Penis (tissue), 1 donor: ENCODE data around the genes LINGO4, FLG2, CRNN, LCE3D, LCE3C and LCE2A.

- PRO-cap, result no peak
These were observed 740 bp downstream of the PSMB4 start for GRCh38 chr1:151400234-151400391.

DNA sequence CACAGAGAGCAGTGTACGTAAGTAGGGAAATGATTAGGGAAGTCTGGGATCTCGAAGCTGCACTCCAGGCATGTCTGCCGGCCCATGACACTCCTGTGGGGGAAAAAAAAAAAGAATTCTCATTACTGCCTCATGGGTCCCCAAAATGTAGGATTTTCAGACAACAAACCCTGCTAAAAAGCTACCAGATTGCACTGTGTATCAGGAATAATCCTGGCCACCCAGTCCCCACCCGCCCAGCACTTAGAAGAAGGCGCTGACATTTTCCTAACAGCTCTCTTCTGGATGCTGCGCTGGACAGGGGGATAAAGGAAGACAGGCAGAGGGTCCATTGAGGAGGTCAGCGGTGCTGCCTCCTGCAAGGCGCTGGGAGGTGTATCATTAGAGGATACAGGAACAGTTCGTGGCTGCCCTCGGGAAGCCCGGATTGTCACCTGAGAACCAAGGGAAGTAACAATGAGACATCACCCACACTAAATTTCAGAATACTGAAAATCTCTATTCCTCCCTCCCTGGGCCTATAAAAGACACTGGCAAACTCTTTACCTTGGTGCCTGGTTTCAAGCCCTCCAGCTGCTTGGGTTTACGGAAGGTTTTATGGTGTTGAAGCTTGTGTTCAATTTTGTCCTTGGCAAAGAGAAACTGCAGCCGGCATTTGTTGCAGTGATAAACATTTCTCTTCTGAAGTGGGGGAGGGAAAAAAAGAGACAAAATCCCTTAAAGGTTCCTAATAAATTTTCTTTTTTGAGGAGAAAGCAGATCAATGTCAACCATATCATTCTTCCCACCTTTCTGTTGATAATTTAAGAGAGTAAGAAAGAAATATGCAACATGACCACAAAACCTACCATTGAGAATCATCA lies 9.0 kb downstream of the PSMB4 start:
- PRO-cap, result no peak

DNA sequence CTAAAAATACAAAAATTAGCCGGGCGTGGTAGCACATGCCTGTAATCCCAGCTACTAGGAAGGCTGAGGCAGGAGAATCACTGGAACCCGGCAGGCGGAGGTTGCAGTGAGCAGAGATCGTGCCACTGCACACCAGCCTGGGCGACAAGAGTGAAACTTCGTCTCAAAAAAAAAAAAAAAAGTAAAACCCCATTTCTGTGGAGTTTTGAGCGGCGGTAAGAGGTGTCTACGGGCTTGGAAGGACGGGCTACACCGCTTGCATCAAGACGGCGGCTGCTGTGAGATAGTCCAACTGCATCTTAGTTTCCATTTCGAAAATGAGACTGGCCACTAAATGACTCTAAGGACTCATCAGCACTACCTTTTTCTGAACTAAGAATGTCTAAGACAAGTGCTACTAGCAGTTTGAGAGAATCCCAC lies 1.5 kb downstream of the POGZ start:
- PRO-cap, result no peak

DNA sequence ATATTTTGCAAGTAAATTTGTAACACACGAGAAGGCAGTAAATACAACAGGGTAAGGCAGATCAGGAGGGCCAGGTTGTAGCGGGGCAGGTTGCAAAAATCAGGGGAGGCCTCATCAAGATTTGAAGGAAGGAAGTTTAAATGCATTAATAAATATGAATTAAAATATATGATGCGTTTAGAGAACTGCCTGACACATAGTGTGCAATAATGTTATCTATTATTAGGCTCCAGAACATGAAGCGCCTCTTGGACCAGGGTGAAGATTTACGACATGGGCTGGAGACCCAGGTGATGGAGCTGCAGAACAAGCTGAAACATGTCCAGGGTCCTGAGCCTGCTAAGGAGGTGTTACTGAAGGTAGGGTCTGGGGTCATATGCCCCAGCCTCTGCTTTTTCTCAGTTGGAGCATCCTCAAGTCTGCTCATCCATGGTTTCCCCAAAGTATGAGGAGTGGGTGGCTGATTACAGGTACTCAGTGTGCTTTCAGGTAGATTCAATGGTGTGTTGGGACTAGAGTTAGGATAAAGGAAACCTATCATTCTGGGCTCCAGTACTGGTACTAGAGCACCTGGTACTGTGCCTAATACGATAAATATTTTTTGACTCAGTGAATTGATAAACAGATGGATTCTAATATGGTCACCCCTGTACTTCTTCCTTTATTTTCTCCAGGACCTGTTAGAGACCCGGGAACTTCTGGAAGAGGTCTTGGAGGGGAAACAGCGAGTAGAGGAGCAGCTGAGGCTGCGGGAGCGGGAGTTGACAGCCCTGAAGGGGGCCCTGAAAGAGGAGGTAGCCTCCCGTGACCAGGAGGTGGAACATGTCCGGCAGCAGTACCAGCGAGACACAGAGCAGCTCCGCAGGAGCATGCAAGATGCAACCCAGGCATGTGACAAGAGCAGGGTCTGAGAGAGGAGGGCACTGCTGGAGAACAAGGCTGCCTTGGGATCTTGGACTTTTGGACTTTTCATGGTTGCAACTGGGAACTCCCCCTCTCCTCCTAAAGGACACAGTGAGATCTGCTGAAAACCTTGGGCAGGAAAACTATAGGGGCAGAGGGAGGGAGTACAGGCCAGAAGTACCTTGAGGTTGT lies 13.2 kb downstream of the CGN start:
- PRO-cap, result no peak

GRCh38 chr1:151566011-151566291 lies 25.8 kb downstream of the TUFT1 start:
- PRO-cap, result no peak

- PRO-cap, result no peak
These were observed 26.2 kb upstream of the SNX27 start for GRCh38 chr1:151585608-151586133.

GRCh38 chr1:151612664-151613228 lies 896 bp downstream of the SNX27 start:
- PRO-cap, result bidirectional peak, plus-strand start at chr1:151612839, minus-strand start at chr1:151612901

GRCh38 chr1:151613229-151613906 lies 1.5 kb downstream of the SNX27 start:
- PRO-cap, result no peak

DNA sequence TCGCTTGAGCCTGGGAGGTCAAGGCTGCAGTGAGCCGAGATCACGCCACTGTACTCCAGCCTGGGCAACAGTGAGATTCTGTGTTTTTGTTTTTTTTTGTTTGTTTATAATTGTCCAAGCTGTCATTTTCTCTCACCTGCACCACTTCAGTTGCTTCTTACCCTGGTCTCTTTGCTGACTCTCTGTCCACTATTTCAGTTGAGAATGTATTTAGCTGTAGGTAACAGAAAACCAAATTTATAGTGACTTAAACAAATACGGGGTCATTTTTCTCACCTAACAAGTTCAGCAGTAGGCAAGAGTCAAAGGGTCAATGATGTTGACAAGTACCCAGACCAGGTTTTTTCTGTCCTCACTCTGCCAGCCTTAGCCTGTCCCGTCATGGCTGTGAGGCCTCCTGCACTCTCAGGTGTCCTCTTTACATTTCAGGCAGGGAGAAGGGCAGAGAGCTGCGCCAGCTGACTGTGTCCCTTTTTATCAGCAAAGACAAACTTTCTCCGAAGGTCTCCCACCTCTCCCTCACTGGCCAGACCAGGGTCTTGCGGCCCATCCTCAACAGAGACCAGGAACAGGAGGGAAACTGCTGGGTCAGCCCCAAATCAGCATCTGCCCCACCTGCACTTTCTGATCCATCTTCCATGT lies 11.8 kb downstream of the RIIAD1 start:
- PRO-cap, result no peak

- PRO-cap, result bidirectional peak, plus-strand start at chr1:151763060, minus-strand start at chr1:151763029
These were observed 529 bp downstream of the MRPL9 start for GRCh38 chr1:151762642-151763292.

GRCh38 chr1:151805196-151805686 lies at the start of gene LINGO4:
Gene LINGO4 (minus strand): TSS chr1:151805419.
- PRO-cap, result no peak

DNA sequence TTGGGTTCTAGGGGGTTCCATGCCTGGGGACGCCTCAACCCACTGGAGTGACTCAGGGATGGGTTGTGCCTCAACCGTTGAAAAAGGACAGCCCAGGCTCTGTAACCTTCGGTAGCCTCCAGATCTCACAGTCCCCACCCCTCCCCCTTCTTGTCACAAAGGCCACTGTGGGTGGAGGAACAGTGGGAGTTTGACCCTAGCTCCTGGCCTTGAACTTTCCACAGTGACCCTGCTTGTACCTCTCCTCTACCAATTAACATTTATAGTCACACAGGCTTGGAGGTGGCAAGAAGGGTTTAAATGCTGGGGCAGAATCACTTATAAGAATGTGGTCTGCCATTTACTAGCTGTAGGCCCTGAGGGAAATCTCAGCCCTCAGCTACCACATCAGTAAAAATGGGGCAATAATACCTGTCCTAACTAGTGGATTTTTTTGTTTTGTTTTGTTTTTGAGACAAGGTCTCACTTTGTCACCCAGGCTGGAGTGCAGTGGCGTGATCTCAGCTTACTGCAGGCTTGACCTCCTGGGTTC lies 2.8 kb upstream of the RORC start:
- PRO-cap, result no peak

DNA sequence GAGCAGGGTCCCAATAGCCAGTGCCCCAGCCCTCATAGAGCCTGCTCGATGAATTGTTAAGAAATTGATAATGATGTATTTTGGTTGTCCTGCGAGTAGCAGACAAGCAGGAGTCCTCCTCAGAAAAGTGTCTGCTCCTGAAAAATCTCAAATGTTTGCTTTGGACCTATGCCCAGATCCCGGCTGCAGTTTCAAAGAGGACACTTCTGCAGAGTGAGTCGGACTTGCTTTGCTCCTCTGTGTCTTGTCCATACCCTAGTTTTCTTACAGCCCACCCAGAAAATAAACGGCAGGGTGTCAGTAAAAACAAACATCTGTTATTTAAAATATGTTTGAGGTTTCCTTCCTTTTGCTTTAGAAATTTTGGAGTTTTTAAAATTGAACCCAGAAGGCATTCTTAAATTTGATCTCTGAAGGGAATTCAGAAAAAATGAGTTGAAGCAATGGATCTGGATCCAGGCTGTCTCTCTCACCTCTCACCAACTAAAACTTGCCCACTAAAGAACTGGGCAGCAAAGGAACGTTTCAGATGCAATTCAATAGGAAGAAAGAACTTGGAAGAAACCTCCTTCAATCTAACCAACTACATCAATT lies 2.7 kb downstream of the S100A10 start:
- PRO-cap, result bidirectional peak, plus-strand start at position 203 of the sequence, minus-strand start at position 182 of the sequence

DNA sequence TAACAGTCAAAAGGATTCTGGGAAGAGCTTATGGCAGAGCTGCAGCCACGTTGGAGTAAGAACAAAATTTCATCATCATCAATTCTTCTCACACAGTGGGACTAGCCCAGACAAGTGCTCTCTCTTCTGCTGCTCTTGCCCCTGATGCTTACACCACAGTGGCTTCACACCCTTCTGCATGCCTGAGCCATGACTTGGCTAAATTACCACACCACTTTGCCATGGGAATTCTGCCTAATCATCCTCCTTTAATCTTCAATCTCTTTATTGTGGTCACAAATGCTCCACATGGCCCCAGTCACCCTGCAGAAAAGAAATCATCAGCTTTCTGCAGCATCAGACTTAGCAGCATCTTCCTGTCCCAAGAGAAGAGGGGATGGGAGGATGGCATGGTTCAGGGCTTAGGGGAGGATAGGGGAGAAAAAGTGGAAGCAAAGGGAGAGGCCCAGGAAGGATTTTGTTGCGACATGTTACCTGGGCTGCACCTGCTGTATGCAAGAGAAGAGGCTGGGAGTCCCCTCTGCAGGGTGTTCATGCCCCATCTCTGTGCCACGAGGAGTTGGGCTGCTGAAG lies 8.9 kb upstream of the RPTN start:
- PRO-cap, result no peak

GRCh38 chr1:152189750-152190189 lies 30.7 kb upstream of the RPTN start:
- PRO-cap, result no peak

DNA sequence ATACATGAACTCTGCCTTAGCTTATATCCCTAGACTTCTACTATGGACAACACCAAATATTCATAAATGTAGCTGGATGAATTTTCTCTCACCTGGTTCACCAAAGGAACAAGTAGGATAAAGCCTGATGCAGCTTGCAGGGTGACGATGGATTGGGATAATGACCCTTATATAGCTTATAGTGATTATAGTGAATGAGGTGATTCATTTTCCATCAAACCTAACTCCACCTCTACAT lies at the start of gene FLG2:
FLG2 (minus strand) TSS at position 143 of the 238 bp plus-strand sequence.
- PRO-cap, result no peak

DNA sequence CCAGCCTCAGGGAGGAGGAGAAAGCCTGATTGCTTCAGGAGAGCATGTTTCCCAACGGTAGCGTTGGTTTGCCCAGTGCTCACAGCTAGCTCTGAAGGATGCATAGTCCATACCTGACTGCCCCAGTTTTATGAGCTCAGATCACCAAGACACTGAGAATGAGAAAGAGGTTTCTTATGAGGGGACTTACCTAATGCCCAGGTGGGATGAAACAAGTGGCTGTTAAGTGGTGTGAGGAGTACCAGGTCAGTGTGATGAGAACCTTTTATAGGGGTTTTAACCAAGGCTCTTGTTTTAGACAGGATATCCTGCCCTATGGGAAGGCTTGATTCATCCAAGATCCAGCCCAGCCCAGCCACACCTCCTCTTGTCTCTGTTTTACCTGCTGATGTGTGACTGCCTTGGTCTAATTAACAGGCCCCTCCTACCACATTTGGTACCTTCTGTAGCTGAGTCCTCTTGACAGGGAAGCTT lies at the start of gene CRNN:
CRNN (minus strand) TSS at position 240 of the 474 bp plus-strand sequence.
- PRO-cap, result no peak

DNA sequence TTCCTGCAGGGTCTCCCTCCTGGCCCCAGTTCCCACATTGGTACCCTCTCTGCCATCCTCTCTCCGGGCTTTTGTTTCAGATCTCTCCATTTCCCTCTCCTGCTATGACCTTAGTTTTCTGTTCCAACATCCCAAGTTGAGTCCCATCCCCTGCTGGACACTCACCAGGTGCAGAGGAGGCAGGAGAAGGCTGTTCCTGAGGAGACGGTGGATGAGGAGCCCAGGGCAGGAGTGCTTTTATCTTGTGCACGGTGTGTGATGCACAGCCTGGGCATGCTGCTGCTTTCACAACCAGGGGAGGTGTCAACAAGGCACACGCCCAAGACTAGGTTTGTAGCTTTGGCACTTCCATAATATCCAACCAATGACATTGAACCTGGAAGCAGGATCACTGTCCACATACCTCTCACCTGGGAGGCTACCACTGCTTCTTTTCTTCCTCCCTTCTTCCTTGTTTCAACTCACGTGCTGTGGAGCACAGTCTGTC lies at the start of gene LCE3D:
LCE3D (minus strand) TSS at position 213 of the 487 bp plus-strand sequence.
- PRO-cap, result no peak

GRCh38 chr1:152599869-152600520 lies at the start of gene LCE3C:
Gene LCE3C (plus strand): TSS chr1:152600234.
- PRO-cap, result no peak

DNA sequence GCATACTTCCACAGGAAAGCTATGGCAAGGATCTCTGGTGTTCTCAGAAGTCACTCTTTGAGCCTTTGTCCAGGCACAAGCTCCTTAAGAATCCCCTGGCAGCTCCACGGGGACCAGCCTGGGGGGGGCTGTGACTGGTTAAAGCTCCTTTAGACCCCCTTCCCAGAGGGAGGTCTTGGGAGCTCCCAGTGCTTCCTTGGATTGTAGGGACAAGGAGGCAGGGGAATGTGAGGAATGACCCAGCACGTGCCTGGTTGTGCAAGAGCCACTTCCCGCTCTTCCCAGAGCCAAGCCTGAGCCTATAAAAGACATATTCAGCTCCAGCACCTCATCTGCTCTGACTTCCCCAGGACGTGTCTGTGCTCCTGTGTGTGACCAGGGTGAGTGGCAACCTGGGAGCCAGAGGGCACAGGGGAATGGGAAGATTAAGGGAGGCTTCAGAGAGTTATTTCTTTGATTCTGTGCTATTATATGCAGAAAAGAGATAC lies at the start of gene LCE2A:
LCE2A (plus strand) TSS at position 331 of the 488 bp plus-strand sequence.
- PRO-cap, result no peak